ENCODE measurements around a stretch of chr6.

DNA sequence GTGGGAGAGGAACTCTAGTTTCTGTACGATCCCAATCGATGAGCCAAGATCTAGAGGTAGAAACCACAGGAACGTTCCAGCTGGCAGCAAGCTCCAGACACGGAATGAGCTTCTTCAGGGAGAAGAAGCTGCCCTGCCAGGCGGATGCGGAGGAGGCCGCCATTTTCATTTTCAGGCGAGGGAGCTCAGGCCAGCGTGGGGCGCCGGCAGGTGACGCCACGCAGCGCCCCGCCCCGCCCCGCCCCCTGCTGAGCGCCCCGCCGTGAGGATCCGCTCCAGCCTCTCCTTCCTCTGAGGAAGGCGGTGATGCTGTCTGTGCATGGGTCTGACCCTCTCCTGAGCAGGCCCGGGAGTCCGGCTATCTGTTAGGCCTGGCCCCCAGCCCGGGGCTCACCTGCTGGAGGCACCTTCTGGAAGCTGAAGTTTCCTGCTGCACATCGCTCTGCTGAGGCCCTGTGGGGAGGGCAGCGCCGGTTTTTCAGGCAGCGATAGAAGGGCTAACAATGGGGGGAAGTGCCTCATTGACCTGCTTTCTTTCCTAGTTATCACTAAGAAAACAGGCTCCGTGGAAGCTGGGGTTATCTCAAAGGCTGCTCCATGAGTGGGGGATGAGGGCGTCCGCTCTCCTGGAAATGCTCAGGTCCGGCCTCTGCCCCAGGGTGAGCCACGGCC, 147.6 kb downstream of the ERMARD start:
- RRBS: no CpG with 5 or more reads among the region's 34 CpGs

GRCh38 chr6:170085769-170086218, 205.1 kb downstream of the DLL1 start:
- RRBS: no CpG with 5 or more reads among the region's 14 CpGs

- RRBS: no CpG with 5 or more reads among the region's 9 CpGs
Observed at GRCh38 chr6:170235022-170235531, 55.8 kb downstream of the DLL1 start.

DNA sequence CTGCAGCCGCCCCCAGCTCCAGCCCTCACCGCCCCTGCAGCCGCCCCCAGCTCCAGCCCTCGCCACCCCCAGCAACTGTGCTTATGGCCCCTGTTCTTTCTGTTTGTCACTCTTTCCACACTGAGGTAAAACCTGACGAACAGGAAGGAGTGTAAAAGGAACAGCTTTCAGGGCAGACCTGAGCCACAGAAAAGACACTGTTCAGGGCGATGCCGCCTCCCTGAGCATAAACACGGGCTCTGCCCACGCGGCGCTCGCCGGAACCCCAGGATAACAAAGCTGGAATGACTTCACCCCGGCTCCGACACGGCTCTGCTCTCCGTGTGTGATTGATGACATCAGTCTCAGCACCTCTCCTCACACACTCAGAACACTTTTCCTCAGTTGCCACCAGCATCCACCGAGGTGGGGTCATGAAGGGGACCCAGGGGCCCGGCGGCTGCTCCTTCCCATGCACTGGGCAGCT, 43.8 kb downstream of the DLL1 start:
- RRBS: 61% methylated on average over 3 of the region's 20 CpGs

GRCh38 chr6:170344717-170345304, 38.3 kb downstream of the FAM120B start:
- RRBS: no CpG with 5 or more reads among the region's 4 CpGs

DNA sequence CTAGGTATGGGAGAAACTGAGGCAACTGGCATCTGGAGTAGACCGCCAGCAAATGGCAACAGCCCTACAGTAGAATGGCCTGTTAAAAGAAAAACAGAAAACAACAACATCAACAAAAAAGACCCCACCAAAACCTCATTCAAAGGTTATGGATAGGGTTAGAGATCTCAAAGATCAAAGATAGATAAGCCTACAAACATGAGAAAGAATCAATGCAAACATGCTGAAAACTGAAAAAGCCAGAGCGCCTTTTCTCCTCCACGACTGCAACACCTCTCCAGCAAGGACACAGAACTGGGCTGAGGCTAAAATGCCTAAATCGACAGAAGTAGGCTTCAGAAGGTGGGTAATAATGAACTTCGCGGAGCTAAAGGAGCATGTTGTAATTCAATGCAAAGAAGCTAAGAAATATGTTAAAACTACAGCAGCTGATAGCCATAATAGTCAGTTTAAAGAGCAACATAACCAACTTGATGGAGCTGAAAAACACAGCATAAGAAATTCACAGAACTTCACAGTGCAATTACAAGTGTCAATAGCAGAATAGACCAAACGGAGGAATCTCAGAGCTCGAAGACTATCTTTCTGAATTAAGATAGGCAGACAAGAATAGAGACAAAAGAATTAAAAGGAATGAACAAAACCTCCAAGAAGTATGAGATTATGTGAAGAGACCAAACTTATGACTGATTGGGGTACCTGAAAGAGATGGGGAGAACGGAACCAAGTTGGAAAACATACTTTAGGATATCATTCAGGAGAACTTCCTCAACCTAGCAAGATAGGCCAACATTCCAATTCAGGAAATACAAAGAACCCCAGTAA, 44.3 kb downstream of the FAM120B start:
- RRBS: no CpG with 5 or more reads among the region's 9 CpGs

GRCh38 chr6:170454859-170455185, 98.3 kb downstream of the PSMB1 start:
- RRBS: no CpG with 5 or more reads among the region's 10 CpGs

DNA sequence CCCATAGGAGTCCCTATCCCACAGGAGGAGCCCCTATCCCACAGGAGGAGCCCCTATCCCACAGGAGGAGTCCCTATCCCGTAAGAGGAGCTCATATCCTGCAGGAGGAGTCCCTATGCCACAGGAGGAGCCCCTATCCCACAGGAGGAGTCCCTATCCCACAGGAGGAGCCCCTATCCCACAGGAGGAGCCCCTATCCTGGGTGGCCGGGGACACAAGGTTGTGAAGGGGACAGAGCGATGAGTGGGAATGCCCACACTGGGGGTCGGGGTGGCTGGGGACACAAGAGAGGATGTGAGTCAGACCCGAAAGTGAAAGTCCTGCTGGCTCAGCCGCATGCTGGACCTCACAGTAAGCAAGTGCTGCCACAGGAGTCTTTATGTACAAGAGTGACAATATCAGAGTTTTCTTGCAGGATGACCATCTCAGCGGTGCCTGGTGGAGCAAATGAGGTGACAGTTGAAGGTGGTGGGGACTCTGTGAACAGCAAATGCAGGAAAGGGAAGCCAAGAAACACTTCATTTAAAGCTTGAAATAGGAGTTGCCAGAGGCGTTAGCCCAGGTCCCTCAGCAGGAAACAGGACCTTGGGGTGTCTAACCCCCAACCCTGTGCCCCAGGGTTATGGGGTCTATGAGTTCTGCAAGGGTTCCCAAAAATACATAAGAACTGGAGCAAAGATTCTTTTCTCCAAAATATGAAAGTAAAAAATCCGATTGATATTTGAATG, 93.6 kb downstream of the PSMB1 start:
- RRBS: no CpG with 5 or more reads among the region's 9 CpGs

Data from islet of Langerhans (tissue), 1 donor.